Left cardiac atrium (tissue), 1 donor: Measurements from ENCODE around the genes MTMR2, ARHGAP42, PGR and BIRC3.

DNA sequence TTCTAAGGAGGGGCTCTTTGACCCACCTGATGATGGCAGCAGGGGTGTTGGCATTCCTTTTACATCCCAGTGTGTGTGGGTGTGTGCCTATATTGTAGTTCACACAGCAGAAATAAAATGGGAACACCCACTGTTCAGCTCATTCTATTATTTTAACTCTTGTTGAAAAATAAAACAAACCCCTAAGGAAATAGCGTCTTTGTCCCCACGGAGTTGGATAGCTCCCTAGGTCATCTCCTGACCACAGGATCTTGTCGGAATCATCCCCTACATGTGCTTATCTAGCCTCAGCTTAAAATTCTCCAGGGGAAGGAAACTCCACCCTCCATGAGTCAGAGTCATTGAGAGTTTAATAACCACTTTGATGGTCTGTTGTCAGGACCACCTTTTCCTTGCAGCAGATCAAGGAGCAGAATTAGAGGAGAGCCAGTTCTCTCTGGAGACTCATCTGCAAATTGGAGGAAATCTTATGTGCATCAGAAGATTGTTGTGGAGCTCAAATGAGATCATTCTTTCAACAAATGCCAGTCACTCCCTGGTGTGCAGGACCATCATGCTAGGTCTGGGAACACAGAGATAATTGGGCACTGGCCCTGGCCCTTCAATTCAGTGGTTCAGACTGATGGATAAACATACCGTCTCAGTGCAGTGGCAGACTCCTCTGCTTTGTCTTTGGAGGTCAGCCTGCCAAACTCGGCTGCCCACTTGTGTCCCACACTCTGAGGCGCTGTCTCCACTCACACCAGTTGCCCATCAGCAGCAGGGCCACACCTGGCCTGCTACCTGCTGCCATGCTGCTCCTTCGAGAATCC lies 19.5 kb downstream of the ENDOD1 start:
- PRO-cap = no peak

DNA sequence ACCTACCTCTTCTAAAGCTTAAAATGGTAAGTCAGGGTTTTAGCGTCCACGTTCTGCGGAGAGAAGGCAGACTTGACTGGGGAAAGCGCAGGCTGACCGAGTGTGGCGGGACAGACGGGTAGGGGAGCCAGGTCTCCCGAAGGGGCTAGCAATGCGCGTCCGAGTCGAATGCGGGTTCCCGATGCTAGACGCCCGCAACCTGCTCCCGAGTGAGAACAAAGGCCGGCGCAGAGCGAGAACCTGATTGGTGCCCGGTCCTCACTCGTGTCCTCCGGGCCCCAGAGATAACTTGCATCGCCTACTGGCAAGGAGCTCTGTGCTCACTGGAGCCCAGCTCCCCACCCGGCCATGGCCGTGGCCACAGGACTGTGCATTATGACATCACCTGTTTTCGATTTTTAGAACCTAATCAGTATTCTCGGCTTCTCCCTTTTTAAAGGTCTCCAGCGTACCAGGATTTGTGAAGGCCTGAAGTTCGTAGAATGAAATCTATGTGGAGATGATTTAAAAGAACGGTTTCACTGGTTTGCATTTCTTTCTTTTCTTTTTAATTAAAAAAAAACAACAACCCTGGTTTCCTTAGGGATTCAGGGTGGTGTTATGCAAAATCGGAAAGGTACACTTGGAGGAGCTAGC lies 1.3 kb upstream of the SESN3 start:
- PRO-cap = bidirectional peak, plus-strand start at position 148 of the sequence, minus-strand start at position 217 of the sequence; unidirectional peak, minus-strand start at position 350 of the sequence

- PRO-cap = no peak
Observed at GRCh38 chr11:95254163-95254710, 23.2 kb upstream of the SESN3 start.

DNA sequence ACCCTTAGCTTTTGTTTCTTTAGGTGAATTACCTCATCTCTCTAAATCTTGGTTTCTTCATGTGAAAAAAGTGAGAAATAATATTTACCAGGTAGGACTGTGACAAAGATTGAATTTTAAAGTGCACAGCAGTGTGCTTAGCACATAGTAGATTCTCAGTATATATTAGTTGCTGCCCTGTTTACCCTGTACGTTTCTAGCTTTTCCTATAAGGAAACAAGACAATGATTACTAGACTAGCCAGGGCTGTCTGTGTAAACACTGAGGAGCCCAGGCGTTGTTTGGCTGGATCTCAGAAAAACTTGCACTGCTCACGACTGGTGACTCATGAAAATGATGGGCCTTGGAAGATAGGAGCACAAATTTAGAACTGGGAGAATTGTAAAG lies 277.0 kb downstream of the FAM76B start:
- PRO-cap = no peak

- PRO-cap = no peak
Observed at GRCh38 chr11:95682353-95682692, 107.3 kb downstream of the FAM76B start.

DNA sequence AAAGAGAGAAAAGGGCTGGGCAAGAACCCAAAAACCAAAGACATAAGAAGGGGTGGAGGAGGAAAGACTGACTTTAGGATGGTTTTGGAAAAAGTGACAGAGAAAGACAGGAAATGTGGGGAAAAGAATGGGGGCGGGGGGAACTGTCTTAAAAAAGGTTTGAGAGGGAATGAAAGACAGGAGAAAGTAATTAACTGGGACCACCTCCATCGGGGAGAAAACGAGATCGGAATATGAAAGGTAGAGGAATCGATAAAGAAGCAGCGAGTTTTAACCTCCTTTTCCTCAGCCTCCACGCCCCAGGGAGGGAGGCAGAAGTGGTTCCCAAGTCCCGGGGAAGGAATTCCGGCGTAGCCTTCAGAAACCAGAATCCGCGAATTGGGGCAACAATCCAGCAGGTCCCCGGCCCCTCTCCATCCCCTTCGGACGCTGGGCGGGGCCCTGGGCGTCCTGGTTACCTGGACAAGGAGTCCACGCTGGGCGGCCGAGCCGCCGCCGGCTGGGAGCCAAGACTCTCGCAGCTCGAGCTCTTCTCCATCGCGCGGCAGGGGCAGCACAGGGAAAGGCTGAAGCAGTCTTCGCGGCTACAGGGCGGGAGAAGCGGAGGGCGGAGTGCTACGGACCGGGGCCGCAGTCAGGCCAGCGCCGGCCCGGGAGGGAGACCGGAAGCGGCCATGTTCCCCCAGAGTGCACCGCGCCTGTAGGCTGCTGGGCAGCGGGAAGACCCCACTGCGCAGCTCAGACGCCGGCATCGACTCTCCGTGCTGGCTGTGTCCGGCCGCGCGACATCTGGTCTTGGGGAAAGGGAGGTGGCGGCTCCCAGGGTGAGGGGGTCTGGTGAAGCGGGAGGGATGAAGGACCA lies at the start of gene MTMR2:
TSS of gene MTMR2 (minus strand) at position 691 of the 862 bp plus-strand sequence.
- PRO-cap = bidirectional peak, plus-strand start at position 741 of the sequence, minus-strand start at position 557 of the sequence

DNA sequence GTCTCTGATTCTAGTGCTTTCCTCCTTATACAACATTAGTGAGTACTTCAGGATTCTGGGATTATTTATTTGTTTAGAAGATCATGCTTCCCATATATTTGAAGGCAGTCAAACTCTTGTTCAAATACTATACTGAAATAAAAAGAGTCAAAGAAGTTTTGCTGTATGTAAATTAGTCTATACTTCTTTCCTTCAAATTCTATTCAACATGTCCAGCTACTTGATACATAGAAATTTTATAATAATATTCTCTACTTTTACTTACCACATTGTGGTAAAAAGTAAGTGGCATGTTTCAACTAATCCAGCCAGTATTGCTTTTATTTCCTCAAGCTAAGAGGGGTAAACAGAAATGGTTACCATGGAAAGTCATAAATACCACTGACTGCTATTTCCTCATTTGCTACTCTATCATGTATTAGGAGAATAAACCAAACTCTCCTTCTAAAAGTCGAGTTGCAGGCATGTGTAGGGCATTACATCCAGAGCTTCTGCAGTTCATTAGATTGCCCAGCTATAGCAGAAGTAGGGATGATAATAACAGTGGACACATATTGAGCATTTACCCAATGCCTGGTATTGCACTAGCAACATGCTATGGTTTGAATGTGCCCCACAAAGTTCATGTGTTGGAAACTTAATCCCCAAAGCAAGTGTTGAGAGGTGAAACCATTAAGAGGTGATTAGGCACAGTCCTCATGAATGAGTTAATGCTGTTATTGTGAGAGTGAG lies 208.4 kb downstream of the MAML2 start:
- PRO-cap = no peak

DNA sequence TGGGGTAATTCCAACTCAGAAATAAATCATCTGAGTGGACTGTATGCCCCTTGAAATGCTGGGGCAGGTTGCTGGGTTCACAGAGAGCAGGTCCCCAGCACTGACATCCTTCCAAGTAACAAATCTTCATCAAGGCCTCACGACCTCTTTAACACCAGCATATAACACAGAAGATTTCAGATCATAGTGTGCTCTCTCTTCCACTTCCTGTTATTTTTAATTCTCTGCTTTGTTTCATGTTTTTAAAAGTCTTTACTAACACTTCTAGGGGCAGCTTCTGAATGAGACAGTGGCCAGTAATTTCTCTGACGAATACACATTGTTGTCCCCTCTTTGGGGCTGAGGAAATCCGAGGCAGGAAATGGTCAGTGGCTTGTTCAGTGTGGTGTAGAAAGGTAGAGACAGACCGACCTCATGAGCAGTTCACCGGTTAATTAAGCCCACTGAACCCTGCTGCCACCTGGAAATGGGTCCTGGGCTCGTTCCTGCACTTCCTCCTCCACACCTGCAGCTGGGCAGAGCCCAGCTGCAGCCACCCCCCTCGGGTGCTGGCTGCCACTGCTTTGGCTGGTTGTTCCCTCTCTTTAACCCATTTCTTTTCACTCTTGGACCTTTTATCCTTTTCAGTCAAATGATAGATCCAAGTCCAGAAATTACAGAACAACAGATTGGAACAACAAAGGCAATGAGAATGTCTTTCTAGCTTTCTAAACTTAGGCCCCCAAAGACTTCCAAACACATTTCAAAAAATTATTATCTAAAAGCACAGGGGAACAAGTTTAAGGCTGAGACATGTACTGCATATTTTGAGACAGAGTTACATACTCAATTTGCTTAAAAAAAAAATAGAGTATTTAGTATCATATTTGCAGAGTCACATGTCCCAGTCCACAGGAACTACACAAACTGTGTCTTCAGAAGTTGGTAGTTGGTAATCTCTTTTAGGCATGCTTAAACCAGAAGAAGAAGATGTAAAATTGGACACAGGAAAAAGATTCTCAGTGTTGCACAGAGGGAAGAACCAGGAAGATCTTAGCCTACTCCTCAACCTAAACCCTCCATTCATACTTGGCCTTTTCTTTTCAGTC lies 127.4 kb downstream of the MAML2 start:
- PRO-cap = no peak

DNA sequence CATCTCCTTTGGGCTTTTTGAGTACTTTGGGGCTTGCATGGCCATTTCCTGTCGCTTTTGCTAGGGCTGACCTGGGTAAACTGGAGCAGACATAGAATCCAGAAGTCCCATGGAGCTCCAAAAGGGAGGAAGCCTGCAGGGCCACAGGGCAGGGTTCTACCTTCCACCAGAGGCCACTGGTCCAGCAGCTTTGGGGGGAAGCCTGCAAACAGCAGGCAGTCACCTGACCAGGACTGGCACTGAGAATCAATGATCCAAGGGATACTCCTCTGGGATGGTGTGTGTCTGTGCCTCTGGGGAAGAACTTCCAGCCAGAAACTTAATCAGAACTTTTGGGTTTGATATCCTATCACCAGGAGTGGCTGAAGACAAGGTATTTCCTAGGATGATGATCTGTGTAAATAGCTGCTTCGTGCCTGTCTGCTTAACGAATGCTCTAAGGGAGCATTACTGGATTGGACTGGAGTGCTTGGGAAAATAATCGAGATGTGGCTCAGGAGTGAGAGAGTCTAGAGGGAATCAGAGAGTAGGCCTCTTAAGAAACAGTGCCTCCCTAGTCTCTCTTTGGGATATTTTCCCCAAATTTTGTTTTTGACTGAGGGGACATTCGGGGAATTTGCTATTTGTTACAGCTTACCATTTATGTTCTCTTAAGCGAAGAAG lies 2.6 kb downstream of the MAML2 start:
- PRO-cap = no peak

DNA sequence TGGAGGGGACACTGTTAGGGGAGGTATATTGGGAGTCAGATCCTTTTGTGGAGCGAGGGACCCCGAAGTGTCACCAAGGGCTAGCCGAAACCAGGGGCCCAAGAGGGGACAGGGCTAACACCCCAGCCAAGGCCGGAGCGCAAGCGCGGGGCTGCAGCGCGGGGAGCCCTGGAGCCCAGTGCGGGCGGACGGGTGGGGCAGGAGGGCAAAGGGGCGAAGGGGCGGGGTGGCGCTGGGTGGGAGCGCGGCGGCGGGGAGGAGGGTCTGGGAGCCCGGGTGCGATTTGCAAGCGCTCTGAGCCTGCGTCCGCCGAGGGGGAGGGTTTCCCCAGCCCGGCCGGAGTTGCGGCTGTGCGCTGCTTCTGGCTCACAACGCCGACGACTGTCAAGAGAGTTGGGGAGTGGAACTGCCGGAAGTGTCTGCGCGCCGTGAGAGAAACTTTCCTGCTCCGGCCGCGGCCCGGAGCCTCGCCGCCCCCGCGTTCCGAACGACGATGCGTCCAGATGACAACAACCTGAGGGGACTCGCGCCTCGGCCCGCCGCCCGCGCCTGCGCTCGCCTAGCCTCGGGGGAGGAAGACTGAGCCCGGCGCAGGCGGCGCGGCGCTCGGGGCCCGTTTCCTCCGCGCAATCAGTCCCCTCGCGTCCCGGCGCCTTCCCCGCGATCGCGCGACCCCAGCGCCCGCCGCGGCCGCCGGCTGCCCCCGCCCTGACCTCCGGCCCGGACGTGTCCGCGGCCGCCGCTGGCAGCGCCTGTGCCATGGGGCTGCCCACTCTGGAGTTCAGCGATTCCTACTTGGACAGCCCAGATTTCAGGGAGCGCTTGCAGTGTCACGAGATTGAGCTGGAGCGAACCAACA lies at the start of gene ARHGAP42:
TSS of gene ARHGAP42 (plus strand) at position 369 of the 859 bp plus-strand sequence.
- PRO-cap = bidirectional peak, plus-strand start at position 369 of the sequence, minus-strand start at position 386 of the sequence; bidirectional peak, plus-strand start at position 565 of the sequence, minus-strand start at position 505 of the sequence

GRCh38 chr11:100688188-100688547 lies 1.1 kb downstream of the ARHGAP42 start:
- PRO-cap = no peak

DNA sequence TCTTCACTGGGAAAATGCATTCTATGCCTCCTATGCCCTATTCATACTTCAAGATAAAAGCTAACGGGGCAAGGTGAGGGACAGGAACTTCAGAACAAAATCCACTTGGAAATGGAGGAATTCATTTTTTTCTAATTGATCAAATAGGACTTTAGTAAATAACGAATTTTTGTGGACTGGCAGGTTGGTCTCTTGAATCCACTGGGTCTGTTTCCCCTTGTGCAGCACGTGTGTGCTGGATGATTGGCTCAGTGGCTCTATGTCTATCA lies 144.7 kb downstream of the ARHGAP42 start:
- PRO-cap = no peak

- PRO-cap = unidirectional peak, minus-strand start at chr11:101129813
Observed at GRCh38 chr11:101128777-101130181, at the start of gene PGR. TSS of gene PGR (minus strand) at chr11:101129813.

GRCh38 chr11:101487720-101488058 lies 96.1 kb downstream of the TRPC6 start:
- PRO-cap = no peak

DNA sequence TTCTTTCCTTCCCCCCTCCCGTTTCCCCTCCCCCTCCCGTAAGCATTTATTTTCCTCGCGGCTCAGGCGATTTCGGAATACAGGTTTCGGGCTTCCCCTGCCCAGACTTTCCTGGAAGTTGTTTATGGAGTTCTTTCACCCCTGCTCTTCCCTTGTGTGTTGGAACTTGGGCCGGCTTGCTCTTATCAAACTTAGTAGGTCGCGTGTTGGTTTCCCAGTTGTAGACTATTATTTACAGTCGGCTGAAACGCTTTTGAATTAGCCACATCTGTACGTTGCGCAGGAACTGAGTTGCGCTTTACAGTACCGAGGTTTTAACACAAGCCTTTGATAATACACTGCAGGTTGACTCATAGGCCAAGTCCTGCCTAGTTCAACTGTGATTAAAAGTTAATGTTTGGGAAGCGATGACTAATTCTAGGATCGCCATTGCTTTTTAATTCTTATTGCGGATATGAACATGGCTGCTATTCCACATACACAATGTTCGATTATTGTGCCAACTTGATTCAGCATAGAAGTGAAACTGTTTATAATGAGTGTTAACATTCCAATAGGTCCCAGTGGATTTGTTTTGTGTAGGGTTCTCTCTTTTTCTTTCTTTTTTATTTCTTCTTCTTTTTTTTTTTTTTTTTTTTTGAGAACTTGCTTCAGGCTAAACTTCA lies 1.7 kb downstream of the YAP1 start:
- PRO-cap = no peak

DNA sequence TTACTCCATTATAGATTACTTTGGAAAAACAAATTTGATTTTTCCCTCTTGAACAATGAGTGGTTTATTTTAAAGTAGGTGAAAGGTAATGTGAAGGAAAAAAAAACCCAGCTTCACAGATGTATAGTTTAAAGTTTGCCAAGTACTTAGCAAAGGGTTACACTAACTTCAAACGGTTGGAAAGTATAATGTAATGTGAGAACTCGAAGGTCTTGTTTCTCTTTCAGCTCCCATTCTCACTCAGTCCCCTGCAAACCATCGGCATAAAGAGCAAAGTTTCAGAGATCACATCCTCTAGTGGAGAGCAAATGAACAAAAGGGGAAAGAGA lies 37.7 kb upstream of the BIRC3 start:
- PRO-cap = no peak

DNA sequence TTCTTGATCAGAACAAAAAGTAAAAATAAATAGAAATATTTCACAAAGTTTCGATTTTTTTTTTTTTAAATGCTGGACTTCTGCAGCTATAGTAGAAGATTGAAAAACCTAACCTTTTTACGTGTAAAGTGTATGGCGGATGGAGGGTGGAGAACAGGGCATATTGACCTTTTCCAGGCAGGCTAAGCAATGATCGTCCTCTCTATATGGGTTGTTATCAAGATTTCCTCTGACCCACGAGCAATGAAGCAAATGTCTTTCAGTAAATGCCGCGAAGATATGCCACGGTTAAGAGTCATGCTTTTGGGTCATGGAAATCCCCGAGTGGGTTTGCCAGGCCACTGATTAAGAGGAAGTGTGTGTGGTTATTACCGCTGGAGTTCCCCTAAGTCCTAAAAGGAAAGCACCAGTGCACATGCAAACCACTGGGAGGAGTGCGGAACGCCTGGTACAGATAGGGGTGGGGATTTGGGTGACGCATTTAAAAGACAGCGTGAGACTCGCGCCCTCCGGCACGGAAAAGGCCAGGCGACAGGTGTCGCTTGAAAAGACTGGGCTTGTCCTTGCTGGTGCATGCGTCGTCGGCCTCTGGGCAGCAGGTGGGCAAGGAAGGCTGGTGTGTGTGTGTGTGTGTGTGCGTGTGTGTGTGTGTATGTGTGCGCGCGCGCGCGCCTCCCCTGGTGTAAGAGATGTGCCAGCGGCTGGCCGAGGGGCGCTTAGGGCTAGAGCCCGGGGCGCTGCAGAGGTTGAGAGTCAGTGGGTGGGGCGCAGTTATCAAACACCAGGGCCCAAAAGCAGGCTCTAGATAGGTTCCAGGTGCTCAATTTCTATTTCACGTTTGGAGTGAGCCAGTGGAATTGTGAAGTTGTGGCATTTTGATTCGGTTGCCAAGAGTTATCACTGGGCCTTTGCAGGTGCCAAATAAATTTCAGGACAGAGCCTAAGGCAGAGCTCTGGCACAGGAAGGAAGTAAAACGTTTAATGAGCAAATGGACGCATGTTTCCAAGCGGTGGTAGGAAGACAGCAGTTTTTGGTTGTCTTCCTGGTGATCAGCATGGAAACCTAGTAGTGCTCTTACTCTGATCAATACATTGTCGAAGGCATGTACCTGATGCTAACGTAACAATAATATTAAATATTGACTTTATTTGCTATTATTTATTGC lies at the start of gene BIRC3:
TSS of gene BIRC3 (plus strand) at position 512 of the 1,166 bp plus-strand sequence.
- PRO-cap = bidirectional peak, plus-strand start at position 484 of the sequence, minus-strand start at position 394 of the sequence

- PRO-cap = no peak
Observed at GRCh38 chr11:102318297-102319062, 1.2 kb downstream of the BIRC3 start.

DNA sequence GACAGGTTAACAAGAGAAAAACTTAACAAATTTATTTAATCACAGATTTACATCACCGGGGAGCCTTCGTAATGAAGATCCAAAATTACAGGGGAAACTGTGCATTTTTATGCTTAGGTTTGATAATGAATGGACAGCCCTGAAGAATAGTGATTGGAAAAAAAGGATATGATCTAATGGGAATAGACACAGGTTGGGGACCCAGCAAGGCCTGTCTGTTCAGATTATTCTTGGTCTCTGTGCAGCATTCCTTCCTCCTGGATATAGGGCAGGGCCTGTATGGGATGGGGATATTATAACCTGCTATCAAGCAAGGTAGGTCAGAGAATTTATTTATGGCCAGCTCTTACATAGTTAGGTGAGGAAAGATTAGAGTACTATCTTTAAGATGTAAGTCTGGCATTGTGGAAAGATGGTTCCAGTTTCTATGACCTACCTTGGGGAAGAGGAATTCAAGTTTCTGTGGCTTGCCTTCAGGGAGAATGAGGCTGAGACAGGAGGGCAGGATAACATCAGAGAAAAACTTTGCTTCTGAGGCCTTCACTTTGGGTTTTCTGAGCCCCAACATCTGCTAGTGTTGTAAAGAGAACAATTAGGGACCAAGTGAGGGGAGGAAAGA lies 8.5 kb upstream of the BIRC2 start:
- PRO-cap = no peak

- PRO-cap = no peak
Observed at GRCh38 chr11:102407597-102408054, 44.9 kb downstream of the TMEM123 start.